A375 (cell line): Measurements from ENCODE around the genes DNAJB8 and GATA2.

GRCh38 chr3:128466835-128467191 lies at the start of gene DNAJB8:
Gene DNAJB8 (minus strand): TSS chr3:128466890.
- RAMPAGE, long total RNA = no peak

DNA sequence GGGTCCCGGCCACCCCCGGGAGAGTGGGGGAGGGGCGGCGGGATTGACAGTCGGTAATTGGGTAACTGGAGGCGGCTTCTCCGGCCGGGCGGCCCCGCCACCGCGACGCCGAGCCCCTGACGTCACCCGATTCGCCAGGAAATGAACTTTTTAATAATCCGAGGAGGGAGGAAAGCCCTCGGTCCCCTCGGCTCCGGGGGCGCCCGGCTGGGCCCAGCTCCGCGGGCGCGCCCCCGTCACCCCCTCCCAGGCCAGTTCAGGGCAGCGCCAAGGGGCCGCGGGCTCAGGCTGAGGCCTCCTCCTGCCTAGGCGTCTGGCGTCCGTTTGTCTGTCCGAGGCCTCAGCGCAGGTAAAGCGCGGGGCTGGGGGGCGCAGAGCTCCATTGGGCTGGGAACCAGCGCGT lies 3.9 kb downstream of the GATA2 start:
- RAMPAGE, long total RNA = no peak

- RAMPAGE, long total RNA = no peak
Measured at GRCh38 chr3:128492726-128493508, at the start of gene GATA2. Gene GATA2 (minus strand): TSS chr3:128493201.

DNA sequence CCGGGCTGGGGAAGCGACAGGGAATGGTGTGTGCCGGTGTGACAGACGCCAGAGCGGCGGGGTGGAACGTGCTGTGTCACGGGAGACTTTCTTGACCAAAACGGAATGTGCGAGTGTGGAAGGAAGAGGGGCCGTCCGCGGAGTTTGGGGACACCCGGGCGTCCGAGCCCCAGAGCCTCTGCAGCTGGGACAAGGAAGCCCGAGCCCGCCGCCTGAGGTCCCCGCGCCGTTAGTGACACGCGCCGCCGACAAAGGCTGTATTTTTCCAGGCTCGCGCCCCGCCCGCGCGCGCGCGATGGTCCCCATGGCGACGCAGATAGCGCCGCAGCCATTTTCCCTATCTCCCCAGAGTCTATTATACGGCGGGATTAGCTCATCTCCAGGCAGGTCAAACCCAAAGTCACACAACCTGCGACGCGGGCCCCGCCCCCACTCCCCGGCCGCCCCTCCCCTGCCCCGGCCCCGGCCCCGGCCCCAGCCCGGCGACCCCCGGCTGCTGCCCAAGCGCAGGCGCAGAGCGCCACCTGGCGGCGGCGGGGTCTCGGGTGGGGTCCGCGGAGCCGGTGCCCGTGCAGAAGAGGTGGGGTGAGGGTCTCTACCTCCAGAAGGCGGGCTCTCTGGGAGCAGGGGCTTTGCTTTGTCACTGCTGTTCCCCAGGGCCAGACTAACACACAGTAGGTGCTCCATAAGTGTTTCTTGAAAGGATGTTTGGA lies 4.6 kb upstream of the GATA2 start:
- RAMPAGE, long total RNA = no peak

DNA sequence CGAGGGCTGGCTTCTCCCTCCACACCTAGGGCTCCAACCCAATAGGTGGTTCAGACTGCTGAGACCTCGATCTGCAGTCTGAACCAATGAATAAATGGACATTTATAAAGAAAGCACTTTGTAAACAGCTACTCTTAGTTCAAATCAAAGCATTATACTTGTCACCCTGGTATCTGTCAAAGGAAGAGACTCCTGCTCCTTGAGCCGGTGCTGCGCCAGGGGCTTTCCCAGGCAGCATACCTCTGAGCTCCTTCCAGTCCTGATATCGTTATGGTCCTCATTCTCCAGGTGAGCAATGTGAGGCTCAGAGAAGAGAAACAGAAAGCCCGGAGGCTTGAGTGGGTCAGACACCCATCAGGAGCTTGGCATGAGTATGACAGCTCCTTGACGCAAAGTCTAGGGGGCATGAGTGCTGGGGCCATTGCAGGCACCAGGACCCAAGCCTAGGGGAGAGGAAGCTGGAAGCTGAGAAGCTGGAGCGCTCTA lies 36.9 kb downstream of the RPN1 start:
- RAMPAGE, long total RNA = no peak

DNA sequence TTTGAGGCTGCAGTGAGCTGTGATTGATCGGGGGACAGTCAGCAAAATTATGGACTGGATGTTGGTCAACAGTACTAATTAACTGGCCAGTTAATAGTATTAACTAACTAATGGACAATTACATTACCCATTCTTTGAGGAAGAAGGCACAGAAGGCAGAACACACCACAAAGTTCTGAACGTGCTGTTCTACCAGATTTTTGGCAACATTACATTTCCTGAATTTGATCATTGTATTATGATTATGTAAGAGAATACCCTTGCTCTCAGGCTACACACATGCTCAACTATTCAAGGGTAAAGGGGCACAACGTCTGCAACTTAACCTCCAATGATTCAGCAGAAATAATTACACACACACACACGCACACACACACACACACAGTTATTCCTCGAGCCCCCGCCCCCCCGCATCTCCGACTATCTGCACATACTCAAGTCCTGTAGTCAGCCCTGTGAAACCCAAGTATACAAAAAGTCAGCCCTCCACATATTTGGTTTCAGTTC lies 26.9 kb downstream of the RPN1 start:
- RAMPAGE, long total RNA = no peak

DNA sequence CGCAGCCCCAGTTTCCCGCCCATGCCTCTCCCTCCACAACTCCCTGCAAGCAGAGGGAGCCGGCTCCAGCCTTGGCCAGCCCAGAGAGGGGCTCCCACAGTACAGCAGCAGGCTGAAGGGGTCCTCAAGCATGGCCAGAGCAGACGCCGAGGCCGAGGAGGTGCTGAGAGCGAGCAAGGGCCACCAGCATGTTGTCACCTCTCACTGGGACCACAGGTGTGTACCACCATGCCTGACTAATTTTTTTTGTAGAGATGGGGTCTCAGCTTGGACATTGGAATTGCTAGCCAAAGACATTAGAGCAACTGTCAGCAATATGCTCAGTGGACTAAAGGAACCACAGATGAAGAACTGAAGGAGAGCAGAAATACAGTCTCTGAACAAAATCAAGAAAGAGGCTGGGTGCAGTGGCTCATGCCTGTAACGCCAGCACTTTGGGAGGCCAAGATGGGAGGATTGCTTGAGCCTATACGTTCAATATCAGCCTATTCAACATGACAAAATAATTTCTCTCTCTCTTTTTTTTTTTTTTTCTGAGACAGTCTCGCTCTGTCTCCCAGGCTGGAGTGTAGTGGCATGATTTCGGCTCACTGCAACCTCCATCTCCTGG lies 17.4 kb downstream of the RAB7A start:
- RAMPAGE, long total RNA = no peak

GRCh38 chr3:128754105-128755484 lies 28.6 kb downstream of the RAB7A start:
- RAMPAGE, long total RNA = no peak

GRCh38 chr3:128764954-128765580 lies 39.1 kb downstream of the RAB7A start:
- RAMPAGE, long total RNA = no peak

DNA sequence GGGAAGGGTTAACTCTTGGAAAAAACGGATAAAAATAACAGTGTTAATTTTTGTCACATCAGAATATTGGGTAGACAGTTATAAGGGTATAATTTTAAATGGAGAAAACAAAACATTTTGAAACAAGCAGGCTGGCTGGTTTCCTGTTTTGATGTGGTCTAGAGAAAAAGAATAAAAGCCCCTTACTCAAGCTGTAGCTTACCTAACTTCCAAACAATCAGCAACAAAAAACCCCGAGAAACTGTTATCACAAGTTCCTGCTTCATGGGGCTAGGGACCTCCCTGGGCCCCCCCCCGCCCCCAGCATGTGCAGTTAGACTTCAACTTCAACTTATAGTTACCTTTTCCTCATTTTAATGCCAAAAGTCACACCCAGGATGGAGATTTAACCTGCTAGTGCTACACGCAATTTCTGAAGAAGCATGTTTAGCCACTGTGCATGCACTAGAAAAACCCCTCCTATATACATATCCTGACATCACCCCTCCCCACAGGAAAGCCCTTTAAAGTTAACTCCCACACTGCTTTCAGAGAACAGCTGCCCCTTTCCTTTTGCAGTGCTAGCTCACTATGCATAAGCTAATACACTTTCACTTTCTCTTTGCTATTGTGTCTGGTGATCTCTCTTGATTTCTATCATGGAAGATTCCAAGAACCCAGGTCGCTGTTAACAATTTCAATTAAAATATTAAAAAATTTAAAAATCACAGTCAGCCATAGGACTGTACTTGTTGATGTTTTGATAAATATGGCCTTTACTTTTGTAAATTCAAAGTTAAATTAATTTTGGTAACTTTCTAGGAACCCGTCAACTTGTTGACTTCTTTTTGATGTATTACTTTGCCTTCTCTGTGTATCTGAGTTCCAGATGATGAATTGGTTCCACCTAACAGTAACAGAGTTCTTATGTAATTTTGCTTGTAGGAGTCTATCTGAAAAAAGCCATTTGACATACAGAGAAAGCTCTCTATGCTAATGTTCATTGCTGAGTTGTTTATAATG lies 75.3 kb upstream of the ACAD9 start:
- RAMPAGE, long total RNA = no peak

DNA sequence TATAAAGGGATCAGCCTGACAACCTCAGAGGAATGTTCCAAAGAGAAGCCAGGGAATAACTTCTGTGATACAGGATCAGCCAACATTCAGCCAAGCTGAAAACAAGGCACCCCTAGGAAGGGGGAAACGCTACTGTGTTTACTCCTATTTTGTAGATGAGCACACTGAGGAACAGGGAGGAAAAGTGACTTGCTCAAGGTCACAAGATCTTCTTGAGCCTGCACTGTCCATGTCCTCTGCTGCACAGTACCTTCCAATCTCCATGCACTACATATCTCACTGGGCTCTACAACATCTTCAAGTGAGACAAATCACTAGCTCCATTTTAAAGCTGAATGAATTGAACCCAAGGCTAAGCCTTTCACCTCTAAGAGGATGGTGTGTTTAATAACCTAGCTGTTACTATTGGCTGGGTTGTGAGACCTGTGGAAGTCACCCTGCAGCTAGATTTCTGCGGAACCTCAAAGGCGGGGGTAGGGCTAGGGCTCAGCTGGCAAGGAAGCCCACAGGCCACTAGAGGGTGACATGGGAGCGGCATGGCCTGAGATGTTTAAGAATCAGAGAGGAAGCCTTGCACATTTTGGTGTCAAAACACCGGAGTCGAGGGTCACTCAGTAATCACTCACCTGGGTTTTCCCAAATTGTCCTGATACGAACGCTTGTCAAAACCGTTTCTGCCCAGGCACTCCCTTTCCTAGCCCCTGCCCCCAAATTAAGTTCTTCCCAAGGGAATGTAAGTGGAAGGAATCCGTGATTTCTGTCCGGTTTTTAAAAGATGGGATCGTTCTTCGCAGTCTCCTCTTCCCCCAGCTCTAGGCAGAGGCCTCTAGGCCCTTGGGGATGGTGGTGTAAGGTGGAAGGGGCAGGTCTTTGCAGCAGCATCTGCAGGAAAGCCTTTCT lies 3.9 kb upstream of the ACAD9 start:
- RAMPAGE, long total RNA = no peak

DNA sequence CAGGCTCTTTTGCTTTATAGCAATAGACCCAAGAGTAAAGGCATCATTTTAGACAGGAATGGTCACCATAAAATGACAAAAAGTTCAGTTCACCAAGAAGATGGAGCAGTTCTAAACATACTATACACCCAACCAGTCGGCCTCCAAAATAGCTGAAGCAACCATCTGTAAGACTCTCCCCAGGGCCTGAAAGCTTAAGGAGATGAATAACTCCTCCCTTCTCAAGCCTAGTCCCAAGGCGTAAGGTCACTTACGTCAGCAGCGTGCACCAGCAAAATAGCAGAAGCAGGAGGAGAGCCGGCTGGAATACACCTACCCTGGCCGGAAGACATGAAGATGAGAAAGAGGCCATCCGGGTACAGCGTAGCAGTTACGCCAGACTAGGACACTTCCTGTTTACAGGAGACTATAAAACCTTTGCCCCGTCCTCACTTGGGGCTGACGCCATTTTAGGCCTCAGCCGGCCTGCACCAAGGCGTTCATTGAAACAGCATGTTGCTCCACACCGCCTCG lies 2.6 kb downstream of the CFAP92 start:
- RAMPAGE, long total RNA = no peak

DNA sequence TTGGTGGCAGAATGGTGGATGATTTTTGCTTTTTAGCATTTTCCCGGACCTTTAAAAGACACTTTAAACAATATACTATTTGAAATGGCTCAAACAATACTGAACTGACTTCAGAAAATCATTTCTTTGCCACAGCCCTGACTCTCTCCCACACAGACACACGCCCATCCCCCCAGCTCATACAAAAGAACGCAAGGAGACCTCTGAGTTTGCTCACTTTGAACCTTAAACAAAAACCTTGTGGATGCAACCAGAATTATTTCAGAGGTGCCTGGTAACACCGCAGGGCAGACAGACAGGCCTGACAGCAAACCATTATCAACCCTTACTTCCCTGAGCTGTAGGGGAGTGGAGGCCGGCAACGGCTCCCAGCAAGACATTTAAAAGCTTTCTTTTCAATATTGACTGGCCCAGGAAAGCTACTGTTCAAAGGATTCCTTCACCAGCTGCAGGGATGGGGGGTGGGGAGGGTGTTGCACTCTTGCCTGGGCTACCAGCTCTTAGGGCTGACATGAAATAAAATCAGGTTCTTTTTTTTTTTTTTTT lies 2.0 kb upstream of the EFCC1 start:
- RAMPAGE, long total RNA = no peak

- RAMPAGE, long total RNA = no peak
Measured at GRCh38 chr3:129015358-129016221, 14.5 kb downstream of the EFCC1 start.

DNA sequence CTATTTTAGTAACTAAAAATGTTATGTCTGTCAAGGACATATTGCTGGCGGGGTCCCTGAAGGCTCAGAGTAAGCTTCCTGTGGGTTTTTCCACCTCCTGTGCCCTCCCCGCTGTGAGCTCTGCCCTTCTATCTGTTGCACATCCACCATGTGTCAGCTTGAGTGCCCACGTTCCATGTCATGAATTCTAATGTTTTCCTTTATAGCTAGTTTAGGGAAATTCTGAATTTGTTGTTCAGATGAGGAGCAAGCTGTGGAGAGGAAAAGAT lies 9.4 kb downstream of the GP9 start:
- RAMPAGE, long total RNA = no peak

- RAMPAGE, long total RNA = no peak
Measured at GRCh38 chr3:129106084-129107094, 15.2 kb downstream of the RAB43 start.

DNA sequence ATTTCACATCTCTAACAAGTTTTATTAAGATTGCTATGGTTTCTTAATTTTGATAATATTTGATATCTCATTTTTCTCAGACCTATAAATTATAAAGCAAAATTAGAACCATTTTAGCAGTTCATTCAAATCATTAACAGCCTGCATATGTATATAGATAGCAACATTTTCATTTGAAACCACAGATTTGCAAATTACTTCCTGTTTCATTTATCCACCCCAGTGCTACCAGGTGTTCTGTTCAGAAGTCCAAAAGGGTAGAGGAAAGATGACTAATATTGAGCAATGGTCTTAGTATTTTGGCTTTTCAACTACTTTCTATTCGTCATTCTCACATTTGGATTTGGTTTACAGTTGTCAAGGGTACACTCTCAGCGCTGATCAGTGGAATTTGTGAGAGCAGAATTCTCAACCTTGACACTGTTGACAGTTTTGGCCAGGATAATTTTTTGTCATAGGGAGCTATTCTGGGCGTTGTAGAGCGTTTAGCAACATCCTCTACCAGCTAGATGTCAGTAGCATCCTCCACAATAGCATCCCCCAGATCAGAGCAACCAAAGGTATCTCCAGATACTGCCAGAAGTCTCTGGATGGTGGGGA lies 4.0 kb downstream of the HMCES start:
- RAMPAGE, long total RNA = no peak

GRCh38 chr3:129313305-129314582 lies 2.3 kb downstream of the H1-10 start:
- RAMPAGE, long total RNA = no peak

- RAMPAGE, long total RNA = no peak
Measured at GRCh38 chr3:129317019-129317465, 956 bp upstream of the H1-10 start.

DNA sequence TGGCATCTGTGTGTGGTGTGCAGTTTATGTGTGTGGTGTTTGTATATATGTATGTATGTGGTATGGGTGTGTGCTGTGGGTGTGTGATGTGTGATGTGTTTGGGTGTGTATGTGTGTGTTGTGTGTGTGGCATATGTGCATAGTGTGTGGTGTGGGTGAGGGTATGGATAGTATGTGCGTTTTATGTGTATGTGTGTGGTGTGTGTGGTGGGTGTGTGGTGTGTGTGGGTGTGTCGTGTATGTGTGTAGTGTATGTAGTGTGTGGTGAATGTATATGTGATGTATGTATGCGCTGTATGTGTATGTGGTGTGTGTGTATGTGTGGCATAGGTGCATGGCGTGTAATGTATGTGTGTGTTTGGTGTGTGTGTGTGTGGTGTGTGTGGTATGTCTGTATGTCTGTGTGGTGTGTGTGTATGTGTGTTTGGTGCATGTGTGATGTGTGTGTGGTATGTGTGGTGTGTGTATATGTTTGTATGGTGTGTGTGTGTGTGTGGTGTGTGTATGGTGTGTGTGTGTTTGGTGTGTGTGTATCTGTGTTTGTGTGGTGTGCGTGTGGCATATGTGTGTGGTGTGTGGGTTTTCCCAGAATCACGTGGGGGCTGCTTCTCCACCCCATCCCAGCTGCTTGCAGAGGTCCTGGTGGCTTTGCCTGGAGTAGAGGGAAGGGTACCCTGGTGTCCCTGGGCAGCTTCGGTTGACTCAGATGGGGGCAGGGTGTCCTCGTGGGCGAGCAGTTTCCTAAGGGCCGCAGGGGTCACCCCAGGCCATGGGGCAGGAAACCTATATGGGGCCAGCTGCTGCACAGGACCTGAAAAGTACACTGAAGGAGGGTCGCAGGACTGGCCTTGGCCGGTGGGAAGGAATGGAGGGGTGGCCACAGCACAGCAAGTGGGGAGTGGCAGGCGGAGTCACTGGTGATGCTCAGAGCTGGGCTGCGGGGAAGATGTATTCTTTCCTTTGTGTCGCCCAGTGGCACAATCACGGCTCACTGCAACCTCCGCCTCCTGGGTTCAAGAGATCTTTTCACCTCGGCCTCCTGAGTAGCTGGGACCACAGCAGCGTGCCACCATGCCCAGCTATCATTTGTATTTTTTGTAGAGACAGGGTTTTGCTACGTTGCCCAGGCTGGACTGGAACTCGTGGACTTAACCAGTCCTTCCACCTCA lies 54.7 kb upstream of the H1-10 start:
- RAMPAGE, long total RNA = no peak